ENCODE measurements around the gene SNRPB.

- RRBS: no CpG with 5 or more reads among the region's 55 CpGs
These were observed 46.9 kb downstream of the PDYN start for GRCh38 chr20:1946573-1947681.

GRCh38 chr20:2114373-2114899, 12.8 kb downstream of the STK35 start:
- RRBS: no CpG with 5 or more reads among the region's 2 CpGs

- RRBS: no CpG with 5 or more reads among the region's 2 CpGs
These were observed 73.9 kb upstream of the TGM3 start for GRCh38 chr20:2221936-2222269.

GRCh38 chr20:2459642-2460750, 10.6 kb downstream of the SNRPB start:
- RRBS: no CpG with 5 or more reads among the region's 2 CpGs

- RRBS: 2% methylated on average over 15 of the region's 77 CpGs
These were observed at the start of gene SNRPB for GRCh38 chr20:2469786-2471167. SNRPB (minus strand) TSS chr20:2470789.

DNA sequence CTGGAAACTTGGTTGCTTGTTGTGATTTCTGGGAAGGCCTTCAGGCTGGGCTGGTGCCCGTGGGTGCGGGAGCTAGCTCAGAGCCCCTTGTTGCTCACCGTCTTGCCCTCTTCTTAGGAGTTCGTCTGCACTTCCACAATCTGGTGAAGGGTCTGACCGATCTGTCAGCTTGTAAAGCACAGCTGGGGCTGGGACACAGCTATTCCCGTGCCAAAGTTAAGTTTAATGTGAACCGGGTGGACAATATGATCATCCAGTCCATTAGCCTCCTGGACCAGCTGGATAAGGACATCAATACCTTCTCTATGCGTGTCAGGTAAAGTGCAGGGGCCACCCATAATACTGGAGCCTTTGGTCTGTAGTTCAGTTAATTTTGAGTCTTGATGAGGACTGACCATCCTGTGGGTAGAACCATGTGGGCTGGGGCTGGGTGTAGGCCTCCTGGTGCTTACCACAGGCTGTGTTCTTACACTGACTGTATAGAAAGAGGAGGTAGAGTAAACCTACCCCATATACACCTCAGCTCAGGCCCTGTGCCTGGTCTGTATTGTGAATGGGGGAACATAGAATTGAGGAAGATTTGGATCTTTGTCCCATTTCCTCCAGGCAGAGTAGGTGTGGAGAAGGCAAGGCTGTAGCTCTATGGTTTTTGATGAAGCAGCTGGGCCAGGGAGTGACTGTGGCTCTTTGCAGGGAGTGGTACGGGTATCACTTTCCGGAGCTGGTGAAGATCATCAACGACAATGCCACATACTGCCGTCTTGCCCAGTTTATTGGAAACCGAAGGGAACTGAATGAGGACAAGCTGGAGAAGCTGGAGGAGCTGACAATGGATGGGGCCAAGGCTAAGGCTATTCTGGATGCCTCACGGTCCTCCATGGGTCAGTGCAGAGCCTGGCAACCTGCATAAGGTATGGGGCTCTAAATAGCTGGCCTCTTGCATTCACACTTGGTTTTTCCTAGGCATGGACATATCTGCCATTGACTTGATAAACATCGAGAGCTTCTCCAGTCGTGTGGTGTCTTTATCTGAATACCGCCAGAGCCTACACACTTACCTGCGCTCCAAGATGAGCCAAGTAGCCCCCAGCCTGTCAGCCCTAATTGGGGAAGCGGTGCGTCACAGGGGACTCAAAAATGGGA, 2.6 kb downstream of the NOP56 start:
- RRBS: no CpG with 5 or more reads among the region's 20 CpGs

- RRBS: 6% methylated on average over 53 of the region's 124 CpGs
These were observed 551 bp downstream of the EBF4 start for GRCh38 chr20:2692906-2693755.

DNA sequence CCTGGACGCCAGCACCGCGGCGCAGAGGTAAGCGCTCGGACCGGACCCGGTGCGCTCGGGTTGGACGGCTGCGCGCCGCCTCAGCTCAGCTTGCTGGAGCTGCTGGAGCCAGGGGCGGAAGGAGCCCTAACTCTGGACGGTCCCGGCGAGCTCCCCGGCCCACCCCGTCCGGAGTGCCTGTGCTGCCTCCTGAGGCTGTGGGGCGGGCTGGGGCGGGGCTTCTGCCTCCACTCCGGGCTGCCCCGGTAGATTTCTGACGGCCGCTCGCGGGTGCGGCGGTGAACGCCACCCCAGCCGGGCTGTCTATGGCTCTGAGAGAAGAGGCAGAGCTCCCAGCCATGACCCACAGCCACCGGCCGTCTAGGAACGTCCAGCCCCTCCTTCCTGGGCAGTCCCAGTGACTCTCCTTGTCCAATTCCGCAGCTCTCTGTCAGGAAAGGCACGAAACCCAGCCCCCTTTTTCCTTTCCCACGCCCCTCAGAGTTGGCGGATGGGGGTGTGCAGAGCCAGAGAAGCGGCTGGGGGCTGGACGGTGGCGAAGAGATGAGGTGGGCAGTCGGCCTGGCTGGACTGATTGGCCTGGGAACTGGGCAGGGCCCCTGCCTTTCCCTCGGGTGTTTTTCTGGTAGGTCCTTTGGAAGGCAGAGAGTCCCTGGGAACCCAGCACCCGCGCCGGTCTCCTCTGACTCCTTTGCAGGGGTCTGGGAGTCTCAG, 1.3 kb downstream of the EBF4 start:
- RRBS: 24% methylated on average over 20 of the region's 48 CpGs

DNA sequence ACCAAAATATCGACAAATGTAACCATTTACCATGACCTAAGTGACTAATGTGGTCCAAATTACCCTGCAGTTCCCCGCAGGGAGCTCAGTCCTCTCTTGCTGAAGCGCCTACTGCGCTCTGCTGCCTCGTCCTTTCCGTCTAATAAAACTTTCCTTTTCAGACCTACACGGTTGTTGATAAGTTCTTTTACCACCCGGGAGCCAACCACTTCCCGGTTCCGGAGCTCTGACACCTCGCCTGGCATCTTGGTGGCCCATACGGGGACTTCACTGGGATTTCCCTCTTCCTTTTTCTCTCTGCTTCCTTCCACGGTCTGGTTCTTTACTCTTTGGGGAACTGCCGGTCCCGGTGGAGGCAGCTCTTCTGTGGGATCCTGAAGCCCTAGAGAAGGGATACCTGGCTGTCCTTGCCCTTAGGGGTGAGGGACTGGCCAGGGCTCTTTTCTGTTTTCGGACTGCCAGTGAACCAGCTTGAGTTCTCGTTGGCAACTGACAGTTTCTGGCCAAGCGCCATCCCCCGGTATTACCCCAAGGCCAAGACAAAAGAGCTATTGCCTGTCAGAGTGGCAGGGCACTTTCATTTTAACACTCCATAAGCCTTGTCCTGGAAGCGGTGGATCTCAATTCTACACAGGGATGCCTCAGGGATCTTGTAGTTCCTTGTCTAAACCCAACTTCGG, 804 bp upstream of the CPXM1 start:
- RRBS: no CpG with 5 or more reads among the region's 21 CpGs

DNA sequence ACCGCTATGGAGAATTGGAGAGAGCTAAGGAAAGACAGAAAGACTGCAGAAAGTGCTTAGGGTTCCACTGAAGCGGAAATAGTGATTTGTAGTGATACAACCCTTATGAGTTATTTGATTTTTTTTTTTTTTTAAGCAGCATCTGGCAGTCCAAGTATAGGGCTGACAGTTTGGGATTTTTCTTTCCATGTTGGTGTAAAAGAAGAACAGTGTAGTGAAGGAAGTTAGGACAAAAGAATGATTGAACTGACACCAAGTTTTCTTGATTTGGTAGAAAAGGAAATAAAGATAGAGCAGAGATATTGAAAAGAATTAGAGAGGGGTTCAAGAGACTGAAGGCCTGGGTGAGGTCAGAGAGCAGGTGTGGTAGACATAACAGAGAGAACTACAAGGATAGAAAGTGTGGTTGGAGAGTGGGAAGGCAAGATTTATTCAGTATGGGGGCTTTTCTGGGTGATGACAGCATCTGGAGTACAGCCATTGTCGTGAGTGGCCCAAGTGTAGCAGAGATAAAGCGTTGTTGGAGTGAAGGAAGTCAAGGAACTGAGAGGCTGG, 84.6 kb downstream of the PTPRA start:
- RRBS: no CpG with 5 or more reads among the region's 4 CpGs

- RRBS: no CpG with 5 or more reads among the region's 2 CpGs
These were observed 46.5 kb upstream of the GNRH2 start for GRCh38 chr20:2996847-2997457.

- RRBS: no CpG with 5 or more reads among the region's 5 CpGs
These were observed 10.8 kb downstream of the FASTKD5 start for GRCh38 chr20:3148749-3149421.

- RRBS: 25% methylated on average over 8 of the region's 69 CpGs
These were observed 5.0 kb upstream of the FASTKD5 start for GRCh38 chr20:3164450-3165380.

- RRBS: no CpG with 5 or more reads among the region's 2 CpGs
These were observed 3.2 kb downstream of the ITPA start for GRCh38 chr20:3212514-3212966.

DNA sequence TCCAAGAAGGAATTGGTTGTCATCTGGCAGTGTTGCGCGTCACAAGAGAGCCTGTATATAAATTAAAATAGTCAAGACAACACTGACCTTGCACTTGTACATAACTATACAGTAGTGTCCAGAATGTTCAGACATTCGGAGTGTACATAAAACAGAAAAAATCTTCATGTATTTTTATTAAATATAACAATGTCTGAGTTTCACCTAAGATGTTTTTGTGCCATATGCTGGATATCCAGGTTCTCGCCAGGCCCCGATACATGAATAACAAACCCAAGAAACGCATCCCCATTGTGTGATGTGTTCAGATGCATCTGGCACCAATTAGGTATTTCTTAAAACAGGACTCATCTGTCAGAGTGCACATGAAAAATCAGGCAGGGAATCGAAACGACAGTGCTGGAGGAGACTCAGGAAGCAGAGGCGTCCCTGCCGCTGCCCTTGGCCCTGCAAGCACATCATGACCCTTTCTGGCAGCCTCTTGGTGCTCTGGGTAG, 13.9 kb downstream of the GFRA4 start:
- RRBS: no CpG with 5 or more reads among the region's 10 CpGs

DNA sequence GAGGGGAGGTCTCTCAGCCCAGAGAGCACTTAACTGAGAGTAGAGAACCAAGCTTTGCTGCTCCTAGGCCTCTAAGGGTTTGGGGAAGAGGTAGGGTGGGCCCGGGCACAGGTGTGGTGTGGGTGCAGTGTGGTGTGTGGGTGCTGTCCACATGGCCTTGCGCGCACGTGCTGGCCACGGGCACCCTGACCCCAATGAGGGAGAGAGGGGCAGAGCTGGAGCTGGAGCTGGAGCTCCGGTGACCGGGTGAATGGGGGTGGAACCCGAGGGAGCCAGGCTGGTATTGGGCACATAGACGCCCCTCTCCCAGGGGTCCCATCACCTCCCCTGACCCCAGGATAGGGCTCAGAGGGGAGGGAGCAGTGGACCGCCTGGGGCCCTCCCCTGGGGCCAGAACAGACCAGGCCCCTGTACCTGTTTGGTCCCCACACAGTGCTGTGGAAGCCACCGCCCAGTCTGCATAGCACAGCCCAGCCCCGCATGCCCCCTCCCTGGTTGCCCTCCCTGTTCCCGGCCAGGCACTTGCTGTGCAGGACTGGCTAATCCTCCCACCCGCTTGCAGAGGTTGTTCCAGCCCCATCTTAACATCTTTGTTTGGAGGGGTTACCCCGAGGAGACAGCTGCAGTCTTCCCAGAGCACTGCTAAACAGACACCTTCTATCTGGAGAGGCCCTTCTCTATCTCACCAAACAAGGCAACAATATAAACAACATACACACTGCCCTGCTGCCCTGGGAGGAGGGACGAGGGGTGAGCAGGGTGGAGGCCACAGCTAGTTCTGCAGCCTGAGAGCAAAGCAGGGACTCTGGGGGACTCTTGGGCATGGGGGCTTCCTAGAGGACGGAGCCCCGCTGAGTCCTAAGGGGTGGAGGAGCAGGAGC, 916 bp downstream of the ADAM33 start:
- RRBS: no CpG with 5 or more reads among the region's 18 CpGs

DNA sequence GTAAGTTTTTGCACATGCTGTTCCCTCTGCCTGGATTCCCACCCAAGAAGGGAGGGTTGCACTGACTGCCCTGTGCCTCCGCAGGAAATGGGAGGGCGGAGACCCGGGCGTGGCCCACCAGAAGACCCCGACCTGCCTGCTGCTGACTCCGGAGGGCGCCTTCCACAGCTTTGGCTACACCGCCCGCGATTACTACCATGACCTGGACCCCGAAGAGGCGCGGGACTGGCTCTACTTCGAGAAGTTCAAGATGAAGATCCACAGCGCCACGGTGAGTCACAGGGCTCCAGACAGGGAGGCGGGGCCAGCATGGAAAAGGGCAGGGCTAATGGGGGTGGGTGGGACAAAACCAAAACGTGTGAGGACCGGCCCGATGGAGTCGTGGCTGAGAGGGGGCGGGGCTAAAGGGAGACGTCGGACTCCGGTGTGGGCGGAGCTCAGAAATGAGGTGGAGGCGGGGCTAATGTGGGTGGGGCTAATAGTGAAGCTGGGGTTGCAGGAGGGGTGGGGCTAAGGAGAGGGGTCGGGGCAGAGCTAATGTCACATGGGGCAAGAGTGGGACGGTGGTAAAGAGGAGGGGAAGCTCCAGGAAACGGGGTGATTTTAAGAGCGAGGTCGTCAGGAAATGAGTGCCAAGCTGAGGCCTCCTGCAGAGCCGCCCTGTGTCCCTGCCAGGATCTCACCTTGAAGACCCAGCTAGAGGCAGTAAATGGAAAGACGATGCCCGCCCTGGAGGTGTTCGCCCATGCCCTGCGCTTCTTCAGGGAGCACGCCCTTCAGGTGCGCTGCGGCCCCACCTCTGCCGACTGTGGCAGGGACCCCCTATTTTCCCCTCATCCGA, 12.6 kb downstream of the HSPA12B start:
- RRBS: 39% methylated on average over 11 of the region's 42 CpGs

DNA sequence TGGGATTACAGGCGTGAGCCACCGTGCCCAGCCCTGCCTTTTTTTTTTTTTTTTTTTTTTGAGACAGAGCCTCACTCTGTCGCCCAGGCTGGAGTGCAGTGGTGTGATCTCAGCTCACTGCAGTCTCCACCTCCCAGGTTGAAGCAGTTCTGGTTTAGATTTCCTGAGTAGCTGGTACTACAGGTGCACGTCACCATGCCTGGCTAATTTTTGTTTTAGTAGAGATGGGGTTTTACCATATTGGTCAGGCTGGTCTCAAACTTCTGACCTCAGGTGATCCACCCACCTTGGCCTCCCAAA, 17.8 kb downstream of the PANK2 start:
- RRBS: no CpG with 5 or more reads among the region's 4 CpGs

DNA sequence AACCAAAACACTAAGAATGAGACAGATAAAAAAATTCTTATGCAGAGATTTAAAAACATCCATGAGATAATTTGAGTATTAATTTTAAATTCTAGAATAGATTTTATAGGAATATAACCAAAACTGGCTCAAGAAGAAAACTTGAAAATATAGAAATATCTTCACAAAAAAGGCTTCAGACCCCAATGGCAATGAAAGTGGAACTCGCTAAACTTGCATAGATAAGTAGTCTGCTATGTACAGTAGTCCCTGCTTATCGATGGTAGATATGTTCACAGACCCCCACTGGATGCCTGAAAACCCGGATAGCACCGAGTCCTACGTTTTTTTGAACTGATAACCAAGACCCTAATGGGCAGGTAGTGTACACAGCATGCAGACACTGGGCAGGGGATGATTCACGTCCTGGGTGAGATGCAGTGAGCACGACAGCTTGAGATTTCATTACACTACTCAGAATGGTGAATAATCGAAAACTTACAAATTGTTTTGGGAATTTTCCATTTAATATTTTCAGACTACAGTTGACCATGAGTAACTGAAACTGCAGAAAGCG, 35.2 kb downstream of the RNF24 start:
- RRBS: no CpG with 5 or more reads among the region's 9 CpGs

Measured in GM12891 (cell line).